Stomach (tissue), 7 donors: ENCODE measurements around the genes TOE1 and MAST2.

DNA sequence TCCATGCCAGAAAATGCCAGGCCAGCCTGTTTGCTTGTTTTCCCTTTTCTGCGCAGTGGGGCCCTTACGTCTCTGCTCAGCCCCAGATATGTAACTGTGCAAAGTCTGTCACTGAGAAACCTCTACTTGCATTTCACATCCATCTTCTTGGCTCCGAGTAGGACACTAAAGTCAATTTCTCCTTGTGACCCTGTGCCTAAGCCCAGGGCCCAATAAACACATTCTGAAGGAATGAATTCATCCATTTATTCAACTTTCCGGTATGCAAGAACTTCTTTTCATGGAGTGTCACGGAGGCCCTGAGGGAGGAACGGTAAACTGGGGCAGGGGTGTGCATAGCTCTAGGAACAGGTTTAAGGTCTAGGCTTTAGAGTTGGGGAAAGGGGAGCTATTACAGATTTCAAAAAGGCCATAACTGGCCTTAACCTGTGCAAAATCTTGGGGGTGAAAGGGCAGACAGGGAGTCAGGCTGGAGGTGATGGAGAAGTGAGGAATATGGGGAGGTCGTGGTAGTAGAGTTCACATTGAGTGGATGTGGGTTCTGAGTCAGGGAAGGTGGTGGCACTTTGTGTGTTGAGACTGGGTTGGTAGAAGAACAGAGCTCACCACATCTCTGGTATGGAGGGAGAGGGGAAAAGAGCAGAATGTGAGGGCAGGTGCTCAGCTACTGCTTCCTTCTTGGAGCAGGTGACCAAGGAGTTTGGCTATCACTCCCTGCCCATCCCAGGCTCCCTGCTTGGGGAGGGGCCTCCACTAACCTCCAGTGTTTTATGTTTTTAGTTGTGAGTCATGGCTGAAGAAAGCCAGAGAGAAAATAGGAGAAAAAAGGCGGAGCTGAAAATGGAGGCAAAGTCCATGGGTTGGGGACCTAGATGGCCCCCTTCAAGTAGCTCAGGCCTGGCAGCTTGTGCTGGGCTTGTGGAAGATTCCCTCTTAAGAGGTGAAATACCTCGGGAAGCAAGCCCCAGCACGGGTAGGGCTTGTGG is 8.5 kb downstream of the HECTD3 start:
- PRO-cap, result no peak
- RAMPAGE, long total RNA, 5 experiments, result no peak in any of the 5 experiments
- RRBS, result no CpG with 5 or more reads among the region's 10 CpGs

DNA sequence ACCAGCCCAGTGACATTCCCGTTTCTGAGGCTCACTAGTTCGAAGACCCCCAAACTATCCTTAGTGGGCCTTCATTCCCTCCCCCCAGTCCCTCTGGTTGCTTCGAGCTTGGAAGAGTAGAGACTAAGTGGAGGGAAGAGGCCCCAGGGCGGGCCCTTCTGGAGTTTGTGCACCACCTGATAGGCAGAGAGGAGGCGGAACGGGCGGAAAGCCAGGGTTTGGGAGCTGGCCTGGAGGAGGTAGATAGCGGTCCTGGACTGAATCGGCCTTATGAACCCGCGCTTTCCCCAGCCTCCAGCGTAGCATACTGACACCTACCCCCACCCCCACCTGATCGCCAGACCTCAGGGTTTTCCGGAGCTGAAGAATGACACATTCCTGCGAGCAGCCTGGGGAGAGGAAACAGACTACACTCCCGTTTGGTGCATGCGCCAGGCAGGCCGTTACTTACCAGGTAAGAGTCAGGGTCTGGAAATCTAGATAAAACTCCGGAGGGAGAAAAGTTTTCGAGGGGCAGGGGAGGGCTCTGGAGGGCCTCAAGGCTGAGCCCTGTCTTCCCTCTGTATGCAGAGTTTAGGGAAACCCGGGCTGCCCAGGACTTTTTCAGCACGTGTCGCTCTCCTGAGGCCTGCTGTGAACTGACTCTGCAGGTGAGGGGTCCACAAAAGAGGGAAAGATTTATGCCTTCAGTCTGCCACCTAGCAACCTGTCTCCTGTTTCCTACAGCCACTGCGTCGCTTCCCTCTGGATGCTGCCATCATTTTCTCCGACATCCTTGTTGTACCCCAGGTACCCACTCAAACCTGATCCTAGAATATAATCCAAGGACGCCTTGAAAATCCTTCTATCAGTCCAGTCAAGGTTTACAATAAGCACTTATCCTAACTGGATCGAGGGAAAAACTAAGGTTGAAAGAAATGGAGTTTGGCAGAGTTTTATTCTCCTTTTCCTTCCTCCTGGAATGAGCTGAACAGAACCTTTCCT is 804 bp downstream of the UROD start:
- PRO-cap, result no peak
- RAMPAGE, long total RNA, 5 experiments, result no peak in any of the 5 experiments
- RRBS, result 12% methylated on average over 5 of the region's 28 CpGs

DNA sequence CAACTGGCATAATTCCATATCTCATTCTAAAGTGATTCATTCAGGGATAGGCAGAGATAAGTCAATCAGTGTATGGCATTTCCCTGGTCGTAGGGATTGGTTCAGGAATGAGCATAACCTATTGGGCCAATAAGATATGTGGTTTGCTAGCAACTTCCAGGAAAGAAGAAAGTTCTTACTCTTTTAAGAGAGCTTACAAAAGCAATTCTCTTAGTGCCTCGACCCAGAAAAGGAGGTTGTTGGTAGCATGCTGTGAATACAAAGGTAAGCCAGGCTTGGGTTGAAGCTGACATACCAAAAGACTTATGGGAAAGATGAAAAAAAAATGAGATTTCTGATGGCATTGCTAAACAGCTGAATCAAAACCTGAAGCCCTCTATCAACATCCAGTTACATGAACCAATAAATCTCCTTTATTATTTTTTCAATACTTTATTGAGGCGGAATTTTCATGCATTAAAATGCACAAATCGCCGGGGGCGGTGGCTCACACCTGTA is 4.9 kb upstream of the ZSWIM5 start:
- PRO-cap, result no peak
- RAMPAGE, long total RNA, 5 experiments, result no peak in any of the 5 experiments
- RRBS, result no CpG with 5 or more reads among the region's 6 CpGs

DNA sequence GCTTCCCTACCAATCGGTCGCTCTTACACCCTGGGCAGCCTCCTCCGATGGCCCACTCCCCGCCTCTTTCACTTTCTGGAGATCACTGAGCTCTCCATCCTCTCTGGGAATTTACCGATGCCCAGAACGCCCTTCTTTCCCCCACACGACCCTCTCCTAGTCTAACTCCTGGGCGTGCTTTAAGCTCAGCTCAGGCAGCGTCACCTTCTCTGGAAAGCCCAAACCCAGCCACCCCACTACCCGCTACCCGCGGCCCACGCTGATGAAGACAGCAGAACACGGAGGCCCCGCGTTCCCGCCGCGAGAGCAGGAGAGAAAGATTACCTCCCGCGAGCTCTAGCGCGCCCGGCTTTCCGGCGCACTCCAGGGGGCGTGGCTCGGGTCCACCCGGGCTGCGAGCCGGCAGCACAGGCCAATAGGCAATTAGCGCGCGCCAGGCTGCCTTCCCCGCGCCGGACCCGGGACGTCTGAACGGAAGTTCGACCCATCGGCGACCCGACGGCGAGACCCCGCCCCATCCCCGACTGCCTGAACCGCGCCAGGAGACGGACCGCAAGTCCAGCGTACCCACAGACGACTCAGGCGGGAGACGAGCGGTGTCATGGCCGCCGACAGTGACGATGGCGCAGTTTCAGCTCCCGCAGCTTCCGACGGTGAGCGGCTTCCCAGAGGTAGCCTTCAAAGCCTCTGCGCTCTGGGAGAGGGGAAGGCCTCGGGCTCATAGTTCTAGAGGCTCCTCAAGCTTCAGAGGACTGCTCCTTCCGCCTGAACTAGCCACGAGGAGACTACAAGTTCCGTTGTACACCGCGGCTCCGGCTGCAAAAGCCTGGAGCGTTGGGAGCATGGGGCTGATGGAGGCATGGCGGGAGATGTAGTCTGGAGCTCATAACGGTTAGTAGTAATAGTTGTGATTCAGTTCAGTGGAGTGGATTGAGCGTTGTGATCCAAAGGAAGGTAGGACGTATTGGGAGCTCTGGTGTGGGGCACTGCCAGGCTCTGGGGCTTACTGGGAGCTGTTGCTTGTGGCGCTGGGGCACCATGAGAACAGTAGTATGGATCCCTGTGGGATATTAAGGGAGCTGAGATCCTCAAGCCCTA is at the start of gene TOE1:
TSS of gene TOE1 (plus strand) at position 519 of the 1,098 bp plus-strand sequence.
- PRO-cap, result bidirectional peak, plus-strand start at position 71 of the sequence, minus-strand start outside the sequence; bidirectional peak, plus-strand start at position 422 of the sequence, minus-strand start at position 353 of the sequence; bidirectional peak, plus-strand start at position 572 of the sequence, minus-strand start at position 469 of the sequence; bidirectional peak, plus-strand start at position 915 of the sequence, minus-strand start at position 814 of the sequence
- RAMPAGE, long total RNA, 5 experiments, result start-site peak on the plus strand in 5 of 5 experiments, centred at positions 505 to 543 of the sequence, 12 to 60 reads per replicate; start-site peak on the minus strand in 5 of 5 experiments, centred at positions 339 to 770 of the sequence, 8 to 72 reads per replicate
- RRBS, result under 1% methylated on average over 7 of the region's 79 CpGs

GRCh38 chr1:45344868-45345735 is 5.1 kb downstream of the TOE1 start:
- PRO-cap, result no peak
- RAMPAGE, long total RNA, 5 experiments, result no peak in any of the 5 experiments
- RRBS, result 92% methylated on average over 9 of the region's 19 CpGs

GRCh38 chr1:45509323-45510503 is 9.6 kb downstream of the MMACHC start:
- PRO-cap, result no peak
- RAMPAGE, long total RNA, 5 experiments, result start-site peak on the plus strand in 1 of 5 experiments, at chr1:45509779-45509797 at its widest, 5 reads per replicate
- RRBS, result no CpG with 5 or more reads among the region's 15 CpGs

GRCh38 chr1:45510891-45511572 is 10.7 kb downstream of the PRDX1 start:
- PRO-cap, result no peak
- RAMPAGE, long total RNA, 5 experiments, result no peak in any of the 5 experiments
- RRBS, result no CpG with 5 or more reads among the region's 4 CpGs

GRCh38 chr1:45543770-45544241 is 6.8 kb upstream of the AKR1A1 start:
- PRO-cap, result no peak
- RAMPAGE, long total RNA, 5 experiments, result no peak in any of the 5 experiments
- RRBS, result no CpG with 5 or more reads among the region's 7 CpGs

DNA sequence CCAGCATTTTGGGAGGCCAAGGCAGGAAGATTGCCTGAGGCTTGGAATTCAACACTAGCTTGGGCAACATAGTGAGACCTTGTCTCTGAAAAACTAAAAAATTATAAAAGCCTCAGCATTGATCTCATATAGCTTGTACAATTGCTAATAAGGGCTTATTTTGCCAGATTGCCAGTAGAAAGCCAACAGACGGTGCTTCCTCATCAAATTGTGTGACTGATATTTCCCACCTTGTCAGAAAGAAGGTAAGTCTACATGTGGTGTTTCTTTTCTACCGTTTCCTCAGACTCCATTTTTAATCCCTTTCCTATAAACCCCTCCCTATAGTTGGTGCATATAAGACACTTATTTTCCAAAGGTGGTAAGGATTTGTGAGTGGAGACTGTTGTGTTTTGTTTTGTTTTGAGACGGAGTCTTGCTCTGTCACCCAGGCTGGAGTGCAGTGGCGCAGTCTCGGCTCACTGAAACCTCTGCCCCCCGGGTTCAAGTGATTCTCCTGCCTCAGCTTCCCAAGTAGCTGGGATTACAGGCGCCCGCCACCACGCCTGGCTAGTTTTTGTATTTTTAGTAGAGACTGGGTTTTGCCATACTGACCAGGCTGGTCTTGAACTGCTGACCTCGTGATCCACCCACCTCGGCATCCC is 7.3 kb downstream of the CCDC17 start:
- PRO-cap, result no peak
- RAMPAGE, long total RNA, 5 experiments, result start-site peak on the plus strand in 2 of 5 experiments, centred at positions 203 to 309 of the sequence, 7 to 26 reads per replicate
- RRBS, result no CpG with 5 or more reads among the region's 11 CpGs

GRCh38 chr1:45622095-45622531 is 1.7 kb downstream of the CCDC17 start:
- PRO-cap, result no peak
- RAMPAGE, long total RNA, 5 experiments, result no peak in any of the 5 experiments
- RRBS, result 62% methylated on average over 4 of the region's 14 CpGs

DNA sequence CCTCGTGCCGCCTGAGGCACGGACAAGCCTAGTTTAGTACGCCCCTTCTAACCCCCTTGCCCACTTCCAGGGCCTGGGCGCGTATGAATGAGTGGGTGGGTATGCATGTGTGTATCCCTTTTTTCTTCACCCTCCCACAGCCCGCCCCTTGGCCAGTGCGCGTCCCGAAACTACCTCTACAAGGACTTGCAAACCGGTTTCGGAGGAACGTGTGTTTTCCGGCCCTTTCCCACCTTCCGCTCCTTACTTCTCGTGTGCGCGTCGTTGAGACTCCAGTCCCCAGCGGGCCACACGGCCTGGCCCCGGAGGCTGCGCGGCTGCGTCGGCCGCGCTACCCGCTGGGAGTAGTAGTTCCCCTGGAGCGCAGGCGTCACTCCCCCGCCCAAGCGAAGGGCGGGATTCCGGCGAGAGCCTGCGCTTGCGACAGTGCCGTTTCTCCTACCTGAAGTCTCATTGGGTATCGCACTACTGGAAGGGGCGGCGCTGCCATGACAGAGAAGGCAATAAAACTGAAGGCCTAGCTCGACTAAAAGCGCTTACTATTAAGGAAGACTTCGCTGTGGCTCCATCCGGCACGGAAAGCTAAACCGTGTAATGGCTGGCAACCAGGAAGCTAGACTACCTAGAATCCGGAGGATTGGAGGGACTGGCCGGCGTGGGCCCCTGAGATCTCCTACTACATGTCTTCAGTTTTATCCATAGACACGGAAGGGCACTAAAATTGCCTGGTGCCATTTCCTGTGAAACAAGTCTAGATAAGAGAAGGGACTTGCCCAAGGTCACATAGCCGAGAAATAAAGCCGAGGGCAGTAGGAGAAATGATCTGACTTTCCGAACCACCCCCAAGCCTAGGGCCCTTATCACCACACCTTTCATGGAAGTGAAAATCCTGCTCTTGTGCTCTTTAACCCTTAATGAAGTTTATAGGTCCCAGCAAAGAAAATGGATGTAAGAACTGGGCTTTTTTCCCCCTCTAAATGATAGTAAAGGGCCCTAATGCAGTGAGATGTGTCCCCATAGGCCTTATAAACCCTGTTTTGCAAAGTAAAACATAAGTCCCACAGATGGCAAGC is 822 bp upstream of the GPBP1L1 start:
- PRO-cap, result bidirectional peak, plus-strand start at position 460 of the sequence, minus-strand start at position 245 of the sequence
- RAMPAGE, long total RNA, 5 experiments, result start-site peak on the minus strand in 1 of 5 experiments, centred at position 272 of the sequence, 145 to 253 reads per replicate
- RRBS, result 2% methylated on average over 22 of the region's 55 CpGs

DNA sequence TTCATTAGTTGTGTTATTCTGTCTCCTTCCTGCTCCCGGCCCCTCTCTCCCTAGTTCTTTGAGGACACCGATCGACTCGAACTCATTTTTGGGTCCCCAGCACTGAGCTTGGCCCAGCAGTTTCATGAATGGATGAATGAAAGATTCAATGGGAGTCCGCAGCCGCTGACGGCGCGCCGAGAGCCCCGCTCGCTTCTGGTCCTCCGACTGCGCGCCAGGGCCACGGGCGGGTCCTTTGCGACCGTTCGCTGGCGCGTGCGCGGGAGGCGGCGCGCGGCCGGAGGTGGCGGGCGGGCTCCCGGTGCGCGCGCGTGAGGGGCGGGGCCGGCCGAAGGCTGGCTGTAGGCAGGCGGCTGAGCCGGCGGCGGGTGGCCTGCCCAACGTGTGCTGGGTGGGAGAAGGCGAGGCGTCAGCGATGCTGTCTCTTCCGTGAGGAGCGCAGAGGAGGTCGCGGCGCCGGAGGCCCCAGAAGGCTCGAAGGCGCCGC is at the start of gene MAST2:
TSS of gene MAST2 (plus strand) at position 342 of the 487 bp plus-strand sequence.
- PRO-cap, result bidirectional peak, plus-strand start at position 383 of the sequence, minus-strand start at position 209 of the sequence
- RAMPAGE, long total RNA, 5 experiments, result start-site peak on the plus strand in 2 of 5 experiments, centred at position 348 of the sequence, 14 to 35 reads per replicate
- RRBS, result 0% methylated on average over 4 of the region's 56 CpGs

DNA sequence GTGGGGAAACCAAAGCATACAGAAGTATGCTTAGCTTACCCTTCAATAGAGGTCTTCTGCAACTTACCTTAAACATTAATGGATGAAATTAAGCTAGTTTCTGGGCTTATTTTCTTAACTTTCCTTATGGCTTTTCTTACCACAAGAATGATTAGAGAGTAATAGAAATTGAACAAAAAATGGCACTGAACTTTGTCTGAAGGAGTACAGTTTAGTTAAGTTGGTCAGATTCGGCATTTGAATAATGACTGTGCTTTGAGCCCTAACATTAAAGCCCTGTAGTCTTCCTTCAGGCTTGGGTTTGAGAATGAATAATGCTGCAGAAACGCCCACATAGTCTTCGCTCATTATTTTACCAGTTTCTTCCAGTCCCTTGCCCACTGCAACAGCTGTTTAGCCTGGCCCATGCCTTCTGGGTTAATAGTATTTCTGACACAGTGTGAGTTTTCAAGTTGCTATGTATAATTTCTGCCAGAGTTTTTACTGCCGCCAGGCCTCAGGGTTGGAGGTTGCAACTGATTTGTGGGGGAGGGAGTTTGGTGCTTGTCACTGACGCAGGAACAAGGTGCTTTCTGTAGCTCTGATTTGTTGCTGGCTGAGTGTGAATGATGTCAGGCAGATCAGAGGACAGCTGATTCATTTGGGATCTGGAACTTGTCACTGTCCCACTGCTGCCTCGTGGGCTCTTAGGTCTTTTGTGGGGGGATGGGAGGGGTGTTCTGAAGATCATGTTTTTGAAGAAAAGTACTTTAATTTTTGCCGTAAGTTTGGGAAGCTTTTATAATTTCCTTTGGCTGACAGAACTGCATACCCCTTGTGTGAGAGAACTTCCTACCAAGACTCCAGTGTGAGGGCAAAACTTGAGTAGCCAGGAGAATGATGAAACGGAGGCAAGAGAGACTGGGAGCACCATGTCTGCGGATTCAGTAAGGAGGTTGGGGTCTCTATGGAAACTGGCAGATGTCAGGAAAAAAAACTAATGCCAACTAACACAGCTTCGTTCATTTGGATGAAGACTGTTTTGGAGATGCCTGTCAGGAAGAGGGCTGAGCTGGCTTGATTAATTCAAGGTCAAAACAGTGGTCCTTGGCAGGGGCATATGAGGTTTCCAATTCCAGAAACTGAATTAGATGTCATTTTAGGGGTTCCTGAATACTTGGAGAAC is 109.9 kb downstream of the MAST2 start:
- PRO-cap, result unidirectional peak, plus-strand start at position 882 of the sequence
- RAMPAGE, long total RNA, 5 experiments, result no peak in any of the 5 experiments
- RRBS, result no CpG with 5 or more reads among the region's 10 CpGs

GRCh38 chr1:45974916-45975247 is 157.5 kb downstream of the PIK3R3 start:
- PRO-cap, result no peak
- RAMPAGE, long total RNA, 5 experiments, result no peak in any of the 5 experiments

DNA sequence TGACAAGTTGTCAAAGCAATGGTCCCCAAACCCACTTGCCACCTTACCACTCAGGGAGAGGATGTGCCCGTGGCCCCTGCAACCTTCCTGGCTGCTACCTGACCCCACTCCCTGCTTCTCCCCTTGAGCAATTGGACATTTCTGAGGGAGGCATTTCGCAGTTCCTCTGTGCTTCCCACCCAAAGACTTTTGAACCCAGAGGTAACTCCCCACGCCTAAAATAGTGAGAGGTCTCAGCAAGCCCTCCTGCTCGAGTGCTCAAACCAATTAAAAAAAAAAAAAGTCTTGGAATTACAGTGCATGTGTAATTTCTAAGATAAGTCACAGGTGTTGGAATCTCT is 1.1 kb upstream of the PIK3R3 start:
- PRO-cap, result no peak
- RAMPAGE, long total RNA, 5 experiments, result no peak in any of the 5 experiments
- RRBS, result no CpG with 5 or more reads among the region's 4 CpGs

DNA sequence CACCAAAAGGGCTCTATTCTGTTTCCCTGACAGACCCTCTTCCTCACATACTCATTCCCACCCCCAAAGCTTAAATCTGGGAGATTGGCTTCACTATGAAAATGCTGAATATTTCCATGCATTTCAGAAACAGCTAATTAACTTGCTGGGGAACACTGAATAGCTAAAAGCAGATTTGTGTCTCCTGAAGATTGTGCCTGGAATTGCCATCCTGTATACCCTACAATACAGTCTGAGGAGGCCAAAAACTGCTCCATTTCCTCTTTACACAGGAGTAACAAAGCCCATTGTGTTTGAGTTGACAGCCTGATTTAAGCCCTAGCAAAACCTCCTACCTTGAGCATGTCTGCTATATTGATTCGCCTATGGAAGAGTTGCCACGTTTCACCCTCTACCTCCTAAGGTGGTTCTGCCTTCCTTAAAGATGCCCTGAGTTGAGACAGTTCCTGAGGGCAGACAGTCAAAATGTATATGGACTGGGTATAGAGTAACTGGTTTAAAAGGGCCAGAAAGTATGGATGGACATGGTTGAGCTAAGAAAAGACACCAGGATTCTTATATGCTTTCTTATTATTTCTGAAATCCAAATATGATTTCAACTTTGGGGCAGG is 1.6 kb upstream of the PIK3R3 start:
- PRO-cap, result unidirectional peak, plus-strand start at position 287 of the sequence
- RAMPAGE, long total RNA, 5 experiments, result no peak in any of the 5 experiments
- RRBS, result no CpG with 5 or more reads among the region's 2 CpGs

DNA sequence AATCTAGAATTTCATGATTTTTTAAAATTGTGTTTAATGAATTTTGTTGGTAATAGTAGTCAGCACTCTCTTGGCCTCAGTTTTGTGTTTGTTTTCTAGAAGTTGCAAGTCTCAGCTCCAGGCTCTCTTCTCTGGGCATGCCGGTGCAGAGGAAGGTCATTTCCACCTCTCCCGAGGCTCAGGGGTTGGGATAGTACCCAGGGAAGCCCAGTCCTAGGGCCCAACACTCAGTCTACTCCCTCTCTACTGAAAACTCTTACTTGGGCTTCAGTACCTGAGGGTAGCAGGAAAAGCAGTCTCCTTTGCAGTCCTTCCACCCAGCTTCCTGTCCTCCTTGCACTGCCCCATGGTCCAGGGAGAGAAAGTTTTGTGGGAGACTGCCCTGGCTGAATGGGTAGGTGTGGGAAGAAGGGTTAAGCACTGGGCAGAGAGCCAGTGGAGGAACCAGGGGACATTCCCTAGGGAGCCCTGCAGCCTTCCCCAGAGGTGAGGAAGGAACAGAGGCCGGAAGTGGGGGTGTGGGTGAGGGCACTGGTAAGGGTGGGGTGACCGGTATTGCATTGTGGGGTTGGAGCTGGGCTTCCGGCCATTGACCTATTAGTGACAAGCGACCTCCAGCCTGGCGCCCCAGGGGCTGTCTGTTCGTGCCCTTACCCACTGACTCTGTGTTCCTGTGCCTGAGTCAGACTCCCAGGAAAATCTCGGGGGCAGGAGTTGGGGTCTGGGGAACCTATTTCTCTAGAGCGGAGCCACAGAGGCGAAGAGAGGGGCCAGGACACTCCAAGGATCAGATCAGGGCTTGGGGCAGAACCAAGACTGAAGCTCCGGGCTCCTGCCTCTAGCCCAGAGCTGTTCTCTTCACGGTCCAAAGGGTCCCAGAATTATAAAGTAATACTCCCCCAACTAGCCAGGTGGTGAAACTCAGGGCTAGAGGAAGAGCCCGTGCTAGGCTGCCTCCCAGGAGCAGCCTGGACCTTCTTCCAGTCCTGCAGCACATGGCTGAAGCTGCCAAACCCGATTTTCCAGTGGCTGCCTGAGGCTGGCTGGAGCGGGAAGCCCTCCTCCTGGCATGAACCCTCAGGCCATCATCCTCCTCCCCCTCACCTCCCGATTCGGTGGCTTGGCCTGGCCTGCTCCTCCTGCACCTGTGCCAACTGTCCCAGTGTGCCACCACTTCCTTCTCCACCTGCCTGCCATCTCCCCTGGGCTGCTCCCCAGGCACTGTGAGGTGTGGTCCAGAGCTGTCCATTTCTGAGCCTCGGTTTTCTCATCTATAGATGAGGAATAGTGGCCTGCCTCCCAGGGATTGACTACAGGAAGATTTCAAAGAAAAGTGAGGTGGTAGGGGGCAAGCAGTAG is 3.4 kb upstream of the TSPAN1 start:
- PRO-cap, result unidirectional peak, minus-strand start at position 341 of the sequence
- RAMPAGE, long total RNA, 5 experiments, result no peak in any of the 5 experiments
- RRBS, result no CpG with 5 or more reads among the region's 19 CpGs

GRCh38 chr1:46188516-46189381 is 9.5 kb downstream of the POMGNT1 start:
- PRO-cap, result no peak
- RAMPAGE, long total RNA, 5 experiments, result no peak in any of the 5 experiments
- RRBS, result no CpG with 5 or more reads among the region's 4 CpGs

- PRO-cap, result bidirectional peak, plus-strand start at chr1:46302452, minus-strand start at chr1:46302137
- RAMPAGE, long total RNA, 5 experiments, result no peak in any of the 5 experiments
- RRBS, result 1% methylated on average over 35 of the region's 63 CpGs
These were observed 1.5 kb downstream of the LRRC41 start for GRCh38 chr1:46301833-46302487.

GRCh38 chr1:46302488-46302686 is 1.0 kb downstream of the LRRC41 start:
- PRO-cap, result no peak
- RAMPAGE, long total RNA, 5 experiments, result no peak in any of the 5 experiments
- RRBS, result 2% methylated on average over 5 of the region's 18 CpGs